Neural cell (in vitro differentiated cells): ENCODE results near the gene VWC2L.

DNA sequence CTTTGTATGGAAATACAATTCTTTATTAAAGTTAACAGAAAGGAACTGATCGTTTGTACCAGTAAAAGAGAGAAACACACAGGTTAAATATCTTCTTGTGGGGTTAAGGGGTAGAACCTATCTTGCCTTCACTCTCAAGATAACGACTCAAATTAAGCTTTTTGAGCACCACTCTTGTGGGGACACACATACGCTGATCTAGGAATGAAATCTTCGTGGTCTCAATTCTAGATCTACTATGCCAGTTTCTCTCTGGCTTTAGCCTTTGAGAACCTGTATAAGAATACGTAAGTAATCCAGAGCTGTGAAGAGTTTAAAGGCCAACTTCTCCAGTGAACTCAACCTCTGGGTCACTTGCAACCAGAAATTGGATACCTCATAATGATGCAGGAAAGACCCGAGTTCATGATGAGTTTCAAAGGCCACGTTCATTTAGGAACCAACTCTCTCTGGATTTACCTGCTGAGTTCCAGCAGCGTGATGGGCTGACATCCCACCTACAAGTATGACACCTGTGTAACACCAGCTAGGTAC is 38.7 kb upstream of the UNC80 start:
- RAMPAGE, long total RNA, result no peak

- RAMPAGE, long total RNA, result no peak
Observed at GRCh38 chr2:210171951-210172569, 851 bp upstream of the KANSL1L start.

- RAMPAGE, long total RNA, result no peak
Observed at GRCh38 chr2:210181293-210182232, 10.4 kb upstream of the KANSL1L start.

- RAMPAGE, long total RNA, result no peak
Observed at GRCh38 chr2:210253272-210253617, 28.0 kb upstream of the ACADL start.

GRCh38 chr2:210558530-210559603 is 2.5 kb downstream of the CPS1 start:
- RAMPAGE, long total RNA, result no peak

GRCh38 chr2:210574883-210575511 is 18.6 kb downstream of the CPS1 start:
- RAMPAGE, long total RNA, result no peak

GRCh38 chr2:210593060-210593666 is 36.8 kb downstream of the CPS1 start:
- RAMPAGE, long total RNA, result no peak

DNA sequence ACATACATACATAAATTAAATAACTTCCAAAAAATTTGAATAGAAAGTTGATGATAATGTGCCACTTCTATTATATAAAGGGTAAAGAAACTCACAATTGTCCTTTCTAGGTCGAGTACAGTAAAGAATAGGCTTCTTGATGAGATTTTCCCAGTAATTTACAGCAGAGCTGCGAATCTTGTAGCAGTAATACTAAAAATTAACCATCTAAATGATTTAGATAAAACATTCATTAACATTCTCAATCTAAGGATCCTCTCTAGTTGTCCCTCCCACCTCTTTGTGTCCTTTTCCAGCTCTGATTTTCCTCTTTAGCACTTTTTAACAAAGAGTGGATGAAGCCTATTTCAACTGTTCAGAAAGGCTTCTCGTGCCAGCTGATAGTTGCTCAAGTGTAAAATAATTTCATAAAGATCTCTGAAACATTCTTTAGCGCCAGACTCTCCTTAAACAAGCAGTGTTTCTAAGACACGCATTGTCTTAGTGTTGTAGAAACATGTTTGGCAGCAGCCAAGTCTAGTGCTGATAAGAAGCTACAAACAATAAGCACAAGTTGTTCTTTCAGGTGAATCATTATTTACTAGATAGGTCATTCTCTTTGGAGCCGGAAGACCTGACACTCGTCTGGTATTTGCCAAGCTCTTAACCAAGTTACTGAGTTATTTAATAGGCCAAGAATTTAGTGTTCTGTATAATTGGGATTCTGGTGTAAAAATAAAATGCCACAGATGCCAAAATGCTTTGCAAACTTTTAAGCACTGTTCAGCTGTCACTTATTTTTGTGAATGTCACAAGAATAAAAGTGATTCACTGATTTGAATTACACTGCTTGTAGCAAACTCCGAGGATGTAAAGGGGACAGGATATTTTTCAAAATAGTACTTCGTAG is 852.0 kb downstream of the CPS1 start:
- RAMPAGE, long total RNA, result no peak

DNA sequence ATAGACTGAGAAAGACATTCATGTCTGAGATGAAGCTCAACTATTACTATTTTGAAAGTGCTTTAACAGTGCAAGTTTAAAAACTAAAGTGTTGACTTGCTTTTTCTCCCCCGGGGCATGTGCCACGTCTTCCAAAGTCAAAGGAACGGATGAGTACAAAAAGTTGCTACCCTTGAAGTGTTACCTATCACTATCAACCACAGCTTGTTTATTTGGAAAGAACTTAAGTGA is 906 bp upstream of the IKZF2 start:
- RAMPAGE, long total RNA, result no peak

GRCh38 chr2:213188979-213189990 is 37.9 kb upstream of the IKZF2 start:
- RAMPAGE, long total RNA, result start-site peak on the plus strand at chr2:213189144-213189177, 19 and 20 reads in 2 replicates; start-site peak on the plus strand at chr2:213189833-213189852, 24 and 21 reads in 2 replicates

DNA sequence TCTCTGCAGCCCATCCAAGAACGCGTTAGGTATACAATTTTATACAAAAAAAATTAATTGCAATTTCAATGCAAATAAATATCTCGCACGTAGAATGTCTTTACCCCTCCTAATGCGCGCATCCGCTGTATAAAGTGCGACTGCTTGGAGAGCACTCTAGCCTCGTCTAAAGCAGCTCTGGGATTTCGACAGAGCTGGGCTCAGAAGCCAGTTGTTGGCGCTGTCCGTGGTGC is at the start of gene VWC2L:
VWC2L (plus strand) TSS at position 159 of the 233 bp plus-strand sequence.
- RAMPAGE, long total RNA, result no peak

- RAMPAGE, long total RNA, result no peak
Observed at GRCh38 chr2:215378134-215378520, 57.7 kb downstream of the FN1 start.

GRCh38 chr2:215383798-215384308 is 52.0 kb downstream of the FN1 start:
- RAMPAGE, long total RNA, result no peak

DNA sequence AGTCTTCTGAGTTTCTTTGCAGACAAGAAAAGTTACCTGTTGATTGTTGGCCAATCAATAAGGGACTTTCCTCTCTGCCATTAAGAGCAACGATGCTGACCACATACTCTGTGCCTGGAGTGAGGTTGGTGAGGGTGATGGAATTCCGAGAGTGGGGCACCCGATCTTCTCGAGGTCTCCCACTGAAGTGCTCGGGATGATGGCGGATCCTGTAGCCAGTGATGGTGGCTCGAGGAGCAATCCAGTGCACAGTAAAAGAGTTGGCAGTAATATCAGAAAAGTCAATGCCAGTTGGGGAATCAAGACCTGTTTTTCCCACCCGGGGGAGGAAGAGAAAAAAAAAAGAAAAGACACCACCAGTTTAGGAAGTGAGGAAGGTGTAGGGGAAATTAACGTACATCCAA is 49.2 kb downstream of the FN1 start:
- RAMPAGE, long total RNA, result no peak

- RAMPAGE, long total RNA, result no peak
Observed at GRCh38 chr2:215388083-215388616, 47.7 kb downstream of the FN1 start.

DNA sequence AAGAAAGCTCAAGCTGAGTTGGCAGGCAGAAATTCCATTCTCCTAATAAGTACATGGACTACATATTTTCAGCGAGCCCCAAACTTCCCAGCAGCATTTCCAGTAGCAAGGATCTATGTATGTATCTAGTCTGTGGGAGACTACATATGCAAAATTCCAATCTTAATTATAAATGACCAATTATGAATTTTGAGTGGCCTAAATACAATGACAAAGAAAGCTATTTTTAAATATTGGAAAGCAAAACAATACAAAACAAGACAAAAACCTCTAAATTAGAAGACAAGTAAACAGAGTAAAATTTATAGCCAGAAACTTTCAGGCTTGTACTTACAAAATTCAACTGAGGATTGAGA is 4.9 kb downstream of the FN1 start:
- RAMPAGE, long total RNA, result no peak

DNA sequence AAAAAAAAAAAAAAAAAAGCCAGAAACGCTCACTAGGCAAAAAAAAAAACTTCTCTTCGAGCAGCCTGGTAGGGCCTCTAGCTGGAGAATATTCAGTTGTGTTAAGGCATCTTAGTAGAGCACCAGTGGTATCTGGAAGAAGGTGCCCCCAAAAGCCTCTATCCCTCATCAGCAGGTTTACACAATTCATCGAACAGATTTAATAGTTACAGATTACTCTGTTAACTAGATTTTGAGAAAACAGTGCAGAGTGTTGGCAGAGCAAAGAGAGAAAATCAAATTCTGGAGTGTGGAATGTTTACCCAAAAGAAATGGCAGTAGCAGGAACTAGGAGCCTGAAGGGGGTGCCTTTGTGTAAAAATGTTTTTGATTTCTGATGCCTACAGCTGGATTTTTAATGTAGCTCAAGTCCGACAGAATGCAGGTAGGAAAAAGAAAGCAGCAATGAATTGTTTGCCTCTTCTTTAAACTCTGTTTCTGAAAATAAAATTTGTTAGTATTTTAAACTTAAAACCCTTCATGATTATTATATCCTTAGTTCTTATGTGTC is 70.3 kb upstream of the FN1 start:
- RAMPAGE, long total RNA, result no peak

- RAMPAGE, long total RNA, result no peak
Observed at GRCh38 chr2:216108295-216108770, 815 bp upstream of the XRCC5 start.

GRCh38 chr2:216519353-216519582 is 20.6 kb downstream of the RPL37A start:
- RAMPAGE, long total RNA, result no peak

- RAMPAGE, long total RNA, result no peak
Observed at GRCh38 chr2:216539788-216540582, 41.3 kb downstream of the RPL37A start.